Zone of skin (tissue), 1 donor: ENCODE measurements around a stretch of chr13.

GRCh38 chr13:56901506-56901967 lies 239.2 kb upstream of the PRR20A start:
- RRBS, result no CpG with 5 or more reads among the region's 7 CpGs

DNA sequence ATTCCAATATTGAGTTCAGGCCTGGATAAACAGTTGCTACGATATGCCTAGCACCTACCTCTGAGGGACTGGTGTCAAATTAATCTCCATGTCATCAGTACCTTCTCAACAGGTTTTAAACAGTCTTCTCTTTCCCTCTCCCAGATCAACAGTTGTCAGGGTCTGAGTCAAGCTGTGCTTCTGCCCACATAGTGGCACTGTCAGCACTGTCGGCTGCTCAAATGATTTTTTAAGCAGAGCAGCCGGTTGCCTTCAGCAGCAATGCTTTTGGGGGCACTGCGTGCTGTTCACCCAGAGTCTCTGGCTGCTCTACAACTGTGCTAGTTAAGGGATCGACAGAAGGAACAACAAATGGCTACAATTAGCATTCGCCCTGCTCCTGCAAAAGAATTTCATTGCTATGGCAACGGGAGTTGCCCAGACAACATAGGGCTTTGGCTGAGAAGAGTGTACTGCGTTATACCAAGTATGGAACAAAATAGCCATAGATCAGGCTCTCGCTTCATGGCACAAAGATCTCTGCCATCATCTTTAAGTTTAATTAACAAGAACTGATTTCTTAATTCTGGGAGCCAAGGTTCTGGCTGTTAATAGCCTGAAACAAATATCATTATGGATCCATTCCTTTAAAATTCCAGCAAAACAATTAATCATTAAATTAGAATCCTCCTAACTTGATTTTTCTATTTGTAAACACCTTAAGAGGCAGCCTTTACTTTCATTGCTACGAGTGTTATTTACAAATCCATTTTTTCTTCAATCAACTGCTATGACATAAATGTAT lies 412.8 kb downstream of the DIAPH3 start:
- RRBS, result no CpG with 5 or more reads among the region's 10 CpGs

DNA sequence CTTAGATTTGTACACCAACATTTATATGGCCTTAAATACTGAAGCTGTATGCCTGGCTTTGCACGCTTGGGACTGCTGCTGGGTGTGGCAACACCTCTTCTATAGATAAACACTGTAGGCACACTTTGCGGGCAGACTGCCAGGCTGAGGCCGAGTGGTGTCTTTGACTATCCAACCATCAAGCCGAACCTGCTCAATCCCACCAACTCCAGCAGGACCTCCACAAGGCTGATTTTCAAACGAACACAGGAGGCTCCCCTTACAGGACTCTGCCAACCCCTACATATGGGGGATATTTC lies 154.2 kb downstream of the DIAPH3 start:
- RRBS, result no CpG with 5 or more reads among the region's 5 CpGs

GRCh38 chr13:60163197-60163697 lies 481 bp downstream of the DIAPH3 start:
- RRBS, result 2% methylated on average over 3 of the region's 21 CpGs

DNA sequence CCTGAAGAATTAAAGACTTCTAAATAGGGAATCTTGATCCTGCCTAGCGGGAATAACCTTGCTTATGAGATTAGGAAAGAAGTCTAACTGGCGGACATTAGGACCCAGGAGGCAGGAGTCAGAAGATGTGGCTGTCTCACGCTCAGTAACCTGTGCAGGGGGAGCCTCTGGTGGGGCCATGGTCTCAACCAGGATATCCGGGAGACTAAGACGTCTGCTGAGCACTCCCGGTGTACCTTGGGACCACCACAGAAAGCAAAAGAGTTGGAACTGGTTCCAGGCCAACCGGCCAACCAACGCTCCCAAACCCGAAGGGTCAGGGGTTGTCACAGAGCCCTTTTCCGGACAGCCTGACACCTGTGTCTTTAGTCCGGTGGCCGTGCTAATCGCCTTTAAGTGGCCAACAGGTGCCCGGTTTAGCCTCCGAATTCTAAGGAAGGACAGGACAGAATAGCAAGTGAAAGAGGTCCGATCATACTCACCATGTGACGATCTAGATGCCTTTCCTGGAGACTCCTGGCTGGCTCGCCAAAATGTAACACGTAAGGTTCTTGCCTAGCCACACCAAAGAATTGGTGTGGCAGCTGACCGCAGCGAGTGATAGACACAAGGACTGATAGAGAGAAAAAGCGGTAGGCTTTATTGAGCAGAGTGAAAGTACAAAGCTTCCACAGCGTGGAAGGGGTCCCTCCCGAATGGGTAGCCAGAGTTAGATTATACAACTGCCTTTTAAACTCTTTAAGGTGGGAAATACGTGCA lies 103.9 kb upstream of the DIAPH3 start:
- RRBS, result 17% methylated on average over 5 of the region's 25 CpGs

DNA sequence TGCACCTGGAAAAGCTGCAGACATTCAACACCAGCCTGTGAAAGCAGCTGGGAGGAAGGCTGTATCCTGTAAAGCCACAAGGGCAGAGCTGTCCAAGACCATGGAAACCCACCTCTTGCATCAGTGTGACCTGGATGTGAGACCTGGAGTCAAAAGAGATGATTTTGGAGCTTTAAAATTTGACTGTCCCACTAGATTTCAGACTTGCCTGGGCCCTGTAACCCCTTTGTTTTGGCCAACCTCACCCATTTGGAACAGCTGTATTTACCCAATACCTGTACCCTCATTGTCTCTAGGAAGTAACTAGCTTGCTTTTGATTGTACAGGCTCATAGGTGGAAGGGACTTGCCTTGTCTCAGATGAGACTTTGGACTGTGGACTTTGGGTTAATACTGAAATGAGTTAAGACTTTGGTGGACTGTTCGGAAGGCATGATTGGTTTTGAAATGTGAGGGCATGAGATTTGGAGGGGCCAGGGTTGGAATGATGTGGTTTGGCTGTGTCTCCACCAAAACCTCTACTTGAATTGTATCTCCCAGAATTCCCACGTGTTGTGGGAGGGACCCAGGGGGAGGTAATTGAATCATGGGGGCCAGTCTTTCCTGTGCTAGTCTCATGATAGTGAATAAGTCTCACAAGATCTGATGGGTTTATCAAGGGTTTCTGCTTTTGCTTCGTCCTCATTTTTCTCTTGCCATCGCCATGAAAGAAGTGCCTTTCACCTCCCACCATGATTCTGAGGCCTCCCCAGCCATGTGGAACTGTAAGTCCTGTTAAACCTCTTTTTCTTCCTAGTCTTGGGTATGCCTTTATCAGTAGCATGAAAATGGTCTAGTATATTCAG lies 12.6 kb downstream of the TDRD3 start:
- RRBS, result no CpG with 5 or more reads among the region's 4 CpGs

GRCh38 chr13:60509508-60509950 lies 112.5 kb downstream of the TDRD3 start:
- RRBS, result no CpG with 5 or more reads among the region's 3 CpGs

- RRBS, result no CpG with 5 or more reads among the region's 5 CpGs
These were observed 241.0 kb downstream of the TDRD3 start for GRCh38 chr13:60638029-60638389.

- RRBS, result no CpG with 5 or more reads among the region's 2 CpGs
These were observed 1399.3 kb downstream of the PCDH9 start for GRCh38 chr13:65830894-65831268.

GRCh38 chr13:65940883-65941401 lies 1289.2 kb downstream of the PCDH9 start:
- RRBS, result no CpG with 5 or more reads among the region's 6 CpGs

DNA sequence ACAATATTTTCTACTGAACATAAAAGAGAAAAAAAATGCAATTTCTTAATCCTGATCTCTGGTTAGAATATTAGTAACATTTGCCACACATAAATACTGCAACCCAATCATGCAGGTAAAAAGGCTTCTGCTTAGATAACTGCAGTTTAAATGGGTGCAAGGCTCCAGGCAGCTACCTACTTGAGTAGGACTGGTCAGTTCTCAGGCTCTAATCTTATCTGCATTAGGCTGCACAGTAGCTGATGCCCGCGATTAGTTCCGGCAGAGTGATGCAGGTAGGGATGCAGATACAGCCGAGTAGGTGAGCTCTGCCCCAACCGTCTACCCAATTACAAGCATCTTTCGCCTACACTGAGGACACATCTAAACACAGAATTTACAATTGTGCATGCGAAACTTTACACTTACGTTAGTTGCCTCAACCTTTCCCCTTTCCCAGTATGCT lies 742 bp downstream of the PCDH9 start:
- RRBS, result no CpG with 5 or more reads among the region's 8 CpGs

- RRBS, result no CpG with 5 or more reads among the region's 2 CpGs
These were observed 424.3 kb downstream of the KLHL1 start for GRCh38 chr13:69683797-69684417.

- RRBS, result no CpG with 5 or more reads among the region's 4 CpGs
These were observed 391.4 kb downstream of the DACH1 start for GRCh38 chr13:71475617-71476055.

DNA sequence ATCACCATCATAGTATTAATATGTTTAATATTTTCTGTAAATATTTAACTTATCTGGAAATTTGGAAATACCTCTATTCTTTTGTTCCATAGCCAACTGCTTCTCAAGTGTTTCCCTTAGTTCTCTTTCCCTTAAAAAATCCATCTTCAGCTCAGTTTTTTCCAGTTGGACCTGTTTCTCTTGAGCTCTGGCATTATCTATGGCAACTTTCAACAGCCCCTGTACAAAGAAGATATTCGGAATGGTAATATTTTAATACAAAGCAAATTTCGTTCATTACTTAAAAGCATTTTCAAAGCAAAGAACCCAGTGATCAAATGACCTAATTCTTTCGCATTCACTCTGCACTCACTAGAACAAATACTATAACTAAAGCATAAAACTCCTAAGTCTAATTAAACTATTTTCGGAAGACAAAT lies 387.9 kb downstream of the DACH1 start:
- RRBS, result no CpG with 5 or more reads among the region's 4 CpGs

DNA sequence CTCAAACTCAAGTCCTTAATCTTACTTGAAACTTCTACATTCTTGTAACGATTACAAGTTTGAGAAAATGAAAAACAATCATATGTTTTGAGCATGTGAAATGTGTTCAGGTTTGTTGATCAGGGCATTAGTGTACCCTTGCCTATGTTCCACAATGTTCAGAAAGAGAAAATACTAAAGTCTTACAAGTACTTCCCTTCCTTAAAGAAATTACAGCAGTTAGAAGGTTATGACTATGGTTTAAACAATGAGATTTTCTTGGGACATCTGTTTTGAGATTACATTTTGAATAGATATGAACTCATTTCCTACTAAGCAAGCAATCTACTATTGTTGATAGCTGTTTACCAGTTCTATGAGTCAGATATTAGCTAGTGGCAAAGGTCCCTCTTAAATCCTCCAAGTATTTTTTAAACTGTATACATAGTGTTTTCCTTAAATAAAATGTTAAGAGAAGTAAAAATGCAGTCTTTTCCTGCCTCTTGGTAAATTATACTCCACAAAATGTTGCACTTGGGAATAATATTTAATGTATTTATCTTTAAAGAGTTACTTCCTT lies 241.3 kb downstream of the DACH1 start:
- RRBS, result no CpG with 5 or more reads among the region's 1 CpG

DNA sequence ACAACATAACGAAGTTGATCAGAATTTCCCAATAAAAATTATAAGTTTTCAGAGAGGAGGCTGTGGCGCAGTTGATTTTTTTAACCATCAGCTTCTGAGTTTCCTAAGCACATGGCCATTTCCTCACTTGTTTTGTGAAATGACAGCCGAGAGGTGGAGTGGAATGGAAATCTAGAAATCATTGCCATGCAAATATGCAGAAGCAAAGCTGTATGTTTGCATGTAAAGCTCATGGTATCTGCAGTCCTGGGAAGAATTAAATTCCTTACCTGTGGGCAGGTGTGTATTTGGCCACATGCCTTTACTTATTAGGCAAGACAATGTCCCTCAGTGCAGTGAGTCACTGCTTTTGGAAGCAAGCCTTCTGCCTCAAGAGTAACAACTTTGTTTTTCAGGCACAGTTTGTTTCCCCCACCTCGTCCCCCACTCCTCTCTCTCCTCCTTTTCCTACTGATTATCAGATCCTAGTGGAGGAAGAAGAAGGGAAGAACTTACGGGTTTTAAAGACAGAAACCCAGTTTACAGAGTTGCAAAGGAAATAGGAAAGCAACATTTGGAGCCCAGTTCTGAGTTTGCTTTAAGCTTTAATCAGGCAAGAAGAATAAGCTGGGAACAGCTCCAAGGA lies 189.9 kb downstream of the KLF5 start:
- RRBS, result no CpG with 5 or more reads among the region's 5 CpGs

GRCh38 chr13:73427984-73428623 lies 369.3 kb downstream of the KLF5 start:
- RRBS, result no CpG with 5 or more reads among the region's 5 CpGs

DNA sequence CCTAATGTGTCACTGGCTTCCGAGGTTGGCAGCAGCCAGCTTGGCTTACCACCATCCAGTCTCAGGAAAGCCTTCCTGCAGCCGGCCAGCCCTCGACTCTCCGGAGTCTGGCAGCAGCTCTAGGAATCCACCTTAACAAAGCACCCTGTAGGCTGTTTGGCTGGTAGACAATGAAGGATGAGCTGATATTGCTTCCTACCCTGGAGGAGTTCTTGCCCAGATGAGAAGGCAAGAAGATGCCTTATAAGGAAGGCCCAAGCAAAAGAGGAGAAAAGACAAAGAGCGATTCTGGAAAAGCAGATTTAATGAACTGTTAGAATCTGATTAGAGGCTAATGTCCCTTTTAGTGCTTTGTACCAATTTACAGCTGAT lies 887.2 kb downstream of the KLF5 start:
- RRBS, result no CpG with 5 or more reads among the region's 5 CpGs

DNA sequence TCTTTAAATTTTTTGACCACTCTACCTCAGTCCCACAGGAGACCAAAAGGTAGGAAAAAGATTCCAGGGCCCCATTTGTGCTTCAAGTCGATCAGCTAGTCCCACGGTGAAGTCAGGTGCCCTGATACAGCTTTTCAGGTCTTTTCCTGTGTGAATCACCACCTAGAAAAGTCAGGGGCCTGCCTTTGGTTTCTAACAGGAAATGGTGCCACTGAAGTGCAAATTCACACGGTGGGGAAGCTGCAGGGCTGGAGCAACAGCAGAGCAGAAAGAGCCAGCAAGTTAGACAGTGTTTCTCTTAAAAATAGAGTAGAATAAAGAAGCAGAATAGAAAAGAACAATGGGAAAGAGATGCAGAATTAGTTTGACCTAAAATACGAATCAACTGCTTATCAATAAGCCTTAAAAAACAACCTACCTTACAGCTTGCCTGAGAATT lies 968.0 kb downstream of the KLF5 start:
- RRBS, result no CpG with 5 or more reads among the region's 4 CpGs

DNA sequence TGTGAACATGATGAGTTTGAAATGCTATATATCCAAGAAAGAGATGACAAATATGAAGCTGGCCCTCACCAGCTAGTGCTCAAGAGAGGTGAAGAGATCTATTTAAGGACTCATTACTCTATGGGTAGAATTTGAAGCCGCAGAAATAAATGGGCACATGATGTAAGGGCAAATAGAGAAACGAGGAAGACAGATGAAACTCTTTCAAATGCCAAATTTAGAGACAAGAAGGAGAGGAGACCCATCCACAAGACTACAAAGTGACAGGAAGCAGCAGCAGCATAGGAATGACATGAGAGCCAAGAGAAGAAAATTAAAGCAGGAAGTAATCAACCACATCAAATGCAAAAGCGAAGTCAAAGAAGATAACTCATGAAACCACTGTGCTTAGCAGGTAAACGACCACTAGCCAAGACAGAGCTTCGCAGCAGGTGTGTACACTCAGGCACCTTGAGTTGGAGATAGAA lies 1011.1 kb downstream of the KLF5 start:
- RRBS, result no CpG with 5 or more reads among the region's 5 CpGs